SEM (cell line): Measurements from ENCODE around the genes KRT20, KRTAP2-1, KRTAP4-3, KRTAP9-4 and KRT31.

DNA sequence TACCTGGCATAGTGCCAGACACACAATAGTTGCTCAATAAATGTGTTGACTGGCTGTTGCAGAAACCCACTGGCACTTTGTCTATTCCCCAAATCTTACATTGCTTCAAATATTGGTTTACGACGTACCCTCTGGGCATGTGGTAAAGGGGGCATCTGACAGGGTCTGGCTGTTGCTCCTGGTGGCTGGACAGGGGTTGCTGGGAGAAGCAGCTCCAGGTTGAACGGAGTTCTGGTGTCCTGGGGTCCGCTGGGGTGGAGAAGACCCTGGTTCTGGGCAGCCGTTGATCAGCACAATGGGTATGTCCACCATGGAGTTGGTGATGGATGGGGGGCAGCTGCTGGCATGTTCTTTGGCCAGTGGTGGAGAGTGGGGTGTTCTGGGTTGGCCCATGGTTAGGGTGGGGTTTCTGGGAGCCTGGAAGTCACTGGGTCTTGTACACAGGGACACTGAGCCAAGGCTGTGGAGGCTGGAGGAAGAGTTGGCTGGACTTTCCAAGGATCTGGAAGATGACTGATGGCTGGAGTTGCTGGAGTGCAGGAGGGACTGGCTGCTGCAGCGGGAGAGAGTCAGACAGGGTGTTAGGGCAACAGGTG, 14.4 kb downstream of the TNS4 start:
- PRO-cap, result no peak

DNA sequence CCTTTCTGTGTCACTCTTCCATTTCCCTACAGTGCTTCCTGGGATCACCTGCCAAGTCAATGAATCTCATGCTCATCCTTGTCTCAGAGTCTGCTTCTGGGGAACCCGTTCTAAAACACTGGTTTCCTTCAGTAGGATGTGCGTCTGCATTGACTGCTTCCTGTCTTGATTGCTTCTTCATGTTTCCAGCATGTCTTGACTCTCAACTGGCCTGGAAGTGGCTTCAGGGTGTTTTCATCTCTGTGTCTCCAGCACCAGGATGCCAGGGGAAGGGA, 13.9 kb upstream of the TNS4 start:
- PRO-cap, result no peak

GRCh38 chr17:40538030-40539033, 26.9 kb downstream of the CCR7 start:
- PRO-cap, result no peak

DNA sequence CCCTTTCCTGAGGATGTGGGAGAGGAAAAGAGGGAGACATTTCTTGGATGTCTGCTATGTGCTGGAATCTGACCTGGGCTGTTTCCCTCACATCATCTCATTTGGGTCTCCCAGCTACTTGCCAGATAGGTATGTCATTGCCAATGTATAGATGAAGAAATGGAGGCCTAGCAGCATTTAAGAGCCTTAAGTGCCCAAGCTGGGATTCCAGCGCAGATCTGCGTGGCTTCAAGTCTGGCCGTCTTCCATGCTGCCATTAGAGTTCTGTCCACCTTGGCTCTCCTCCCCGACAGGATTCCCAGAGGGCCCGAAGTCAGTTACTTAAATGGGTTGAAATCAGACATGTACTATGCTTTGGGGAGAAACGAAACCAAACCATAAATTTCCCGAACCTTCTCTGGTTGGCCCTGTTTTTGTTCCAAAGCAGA, 33.0 kb upstream of the CCR7 start:
- PRO-cap, result no peak

GRCh38 chr17:40602601-40603294, 37.5 kb upstream of the CCR7 start:
- PRO-cap, result no peak

DNA sequence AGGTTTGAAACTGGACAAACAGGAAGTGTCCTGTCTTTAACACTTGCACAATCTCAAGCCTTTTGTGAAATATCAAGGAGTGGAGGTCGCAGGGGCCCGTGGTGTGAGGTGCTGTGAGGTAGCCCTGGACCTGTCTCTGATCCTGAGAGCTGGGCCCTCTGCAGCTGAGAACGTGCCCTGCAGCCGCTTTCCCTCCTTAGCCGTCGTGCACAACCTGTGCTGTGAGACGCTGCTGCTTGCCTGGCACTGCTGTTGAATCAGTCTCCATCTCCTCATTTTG, 29.9 kb downstream of the SMARCE1 start:
- PRO-cap, result no peak

DNA sequence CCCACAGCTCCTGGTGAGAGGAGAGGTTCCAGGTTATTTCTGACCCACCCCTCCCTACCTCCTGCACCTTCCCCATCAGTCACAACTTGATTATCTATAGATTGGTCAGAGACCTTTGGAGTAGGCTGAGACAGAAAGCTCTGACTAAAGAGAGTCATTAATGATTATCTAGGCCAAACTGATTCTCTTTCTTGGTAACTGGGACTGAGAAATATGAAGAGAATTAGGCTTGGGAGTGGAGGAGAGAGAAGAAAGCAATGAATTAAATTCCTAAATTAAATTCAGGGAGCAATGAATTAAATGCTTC, 1.4 kb upstream of the KRT222 start:
- PRO-cap, result no peak

GRCh38 chr17:40818619-40819494, 3.6 kb downstream of the KRT10 start:
- PRO-cap, result bidirectional peak, plus-strand start at chr17:40819181, minus-strand start at chr17:40818962

DNA sequence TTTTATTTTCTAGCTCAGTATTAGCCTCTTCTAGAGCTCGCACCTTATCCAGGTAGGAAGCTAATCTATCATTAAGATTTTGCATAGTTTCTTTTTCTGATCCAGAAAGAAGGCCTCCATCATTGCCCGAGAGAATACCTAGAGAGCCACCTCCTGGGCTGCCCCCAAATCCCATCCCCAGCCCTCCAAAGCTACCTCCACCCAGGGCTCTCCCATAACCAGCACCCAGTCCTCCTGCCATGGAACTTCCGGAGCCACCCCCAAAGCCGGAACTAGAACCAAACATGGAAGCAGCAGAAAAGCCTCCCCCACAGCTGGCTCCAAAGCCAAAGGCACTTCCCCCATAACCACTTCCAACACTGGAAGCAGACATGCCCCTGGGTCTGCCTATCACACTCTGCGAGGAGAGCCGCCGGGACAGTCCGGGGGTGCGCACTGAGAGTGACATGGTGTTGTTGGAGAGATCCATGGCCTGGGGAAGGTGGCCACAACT, 259 bp downstream of the KRT12 start:
- PRO-cap, result no peak

DNA sequence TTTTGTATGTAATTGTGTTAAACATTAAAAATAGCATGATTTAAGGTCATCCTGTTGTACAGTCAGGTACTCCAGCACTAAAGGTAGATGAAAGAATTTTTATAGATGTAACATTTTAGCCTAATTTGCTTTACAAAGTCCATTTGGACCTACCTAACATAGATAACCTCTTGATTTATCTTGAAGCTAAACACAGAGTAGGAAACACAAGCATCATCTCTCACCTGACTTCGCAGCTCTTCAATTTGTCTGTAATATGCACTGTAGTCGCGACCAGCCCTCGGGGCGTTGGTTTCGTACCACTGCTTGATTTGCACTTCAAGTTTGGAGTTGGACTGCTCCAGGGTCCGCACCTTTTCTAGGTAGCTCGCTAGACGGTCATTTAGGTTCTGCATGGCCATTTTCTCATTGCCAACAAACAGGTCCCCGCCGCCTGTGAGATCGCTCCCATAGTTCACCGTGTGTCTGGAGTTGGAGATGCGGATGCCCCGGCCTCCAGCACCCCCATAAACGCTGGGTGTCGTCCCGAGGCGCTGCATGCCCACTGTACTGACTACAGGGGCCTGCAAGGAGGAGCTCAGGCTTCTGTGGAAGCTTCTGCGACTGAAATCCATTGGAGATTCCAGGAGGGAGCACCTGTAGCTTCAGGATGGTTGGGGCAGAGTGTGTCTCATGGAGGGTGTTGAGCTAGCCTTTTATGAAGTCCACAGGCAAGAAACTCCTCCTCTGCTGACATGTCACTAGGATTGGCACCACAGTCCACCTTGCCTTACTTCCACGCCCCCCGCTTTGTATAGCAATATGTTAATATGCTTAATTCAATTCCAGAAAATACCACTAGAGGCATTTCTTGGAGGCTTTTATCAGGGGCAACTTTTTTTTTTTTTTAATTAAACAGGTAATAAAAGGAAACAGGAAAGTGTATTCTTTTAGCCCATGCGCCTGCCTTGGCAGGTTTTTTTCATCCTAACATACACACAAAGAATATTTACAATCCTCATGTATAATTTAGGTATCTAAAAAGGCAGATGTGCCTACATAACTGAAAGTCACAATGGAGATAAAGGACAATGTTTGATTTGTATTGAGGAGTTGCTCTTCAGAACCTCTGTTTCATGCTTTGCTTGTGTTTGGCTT, at the start of gene KRT20:
Gene KRT20, minus strand, starts transcription at position 671 of the 1,137 bp plus-strand sequence.
- PRO-cap, result no peak

GRCh38 chr17:41047177-41047519, at the start of gene KRTAP2-1:
Gene KRTAP2-1, minus strand, starts transcription at chr17:41047316.
- PRO-cap, result no peak

DNA sequence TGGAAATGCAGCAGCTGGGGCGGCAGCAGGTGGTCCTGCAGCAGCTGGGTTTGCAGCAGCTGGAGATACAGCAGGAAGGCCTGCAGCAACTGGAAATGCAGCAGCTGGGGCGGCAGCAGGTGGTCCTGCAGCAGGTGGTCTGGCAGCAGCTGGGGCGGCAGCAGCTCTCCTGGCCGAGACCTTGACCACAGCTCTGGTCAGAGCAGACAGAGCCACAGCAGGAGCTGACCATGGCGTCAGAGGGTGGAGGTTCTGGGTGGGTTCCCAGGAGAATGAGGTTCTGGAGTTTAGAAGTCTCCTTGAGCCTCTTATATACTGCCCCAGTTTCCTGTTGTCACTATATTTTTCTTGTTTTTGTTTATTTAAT, at the start of gene KRTAP4-3:
Gene KRTAP4-3, minus strand, starts transcription at position 281 of the 367 bp plus-strand sequence.
- PRO-cap, result no peak

DNA sequence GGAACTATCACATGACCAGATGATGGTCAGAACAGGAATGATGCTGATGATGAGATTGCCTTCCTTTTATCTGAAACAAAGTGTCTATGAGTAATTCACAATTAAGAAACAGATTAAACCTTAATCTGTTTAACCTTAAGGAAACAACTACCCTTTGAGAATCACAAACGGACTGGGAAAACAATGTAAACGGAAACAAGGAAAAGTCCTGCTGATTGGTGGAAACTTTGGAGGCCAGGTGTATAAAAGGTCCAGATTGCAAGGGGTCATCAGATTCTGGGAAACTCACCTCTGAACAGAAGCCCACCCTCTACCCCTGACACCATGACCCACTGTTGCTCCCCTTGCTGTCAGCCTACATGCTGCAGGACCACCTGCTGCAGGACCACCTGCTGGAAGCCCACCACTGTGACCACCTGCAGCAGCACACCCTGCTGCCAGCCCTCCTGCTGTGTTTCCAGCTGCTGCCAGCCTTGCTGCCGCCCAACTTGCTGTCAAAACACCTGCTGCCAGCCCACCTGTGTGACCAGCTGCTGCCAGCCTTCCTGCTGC, at the start of gene KRTAP9-4:
Gene KRTAP9-4, plus strand, starts transcription at position 291 of the 552 bp plus-strand sequence.
- PRO-cap, result no peak

- PRO-cap, result bidirectional peak, plus-strand start at chr17:41308797, minus-strand start at chr17:41308477
Observed at GRCh38 chr17:41308172-41308912, 767 bp downstream of the KRTAP16-1 start.

DNA sequence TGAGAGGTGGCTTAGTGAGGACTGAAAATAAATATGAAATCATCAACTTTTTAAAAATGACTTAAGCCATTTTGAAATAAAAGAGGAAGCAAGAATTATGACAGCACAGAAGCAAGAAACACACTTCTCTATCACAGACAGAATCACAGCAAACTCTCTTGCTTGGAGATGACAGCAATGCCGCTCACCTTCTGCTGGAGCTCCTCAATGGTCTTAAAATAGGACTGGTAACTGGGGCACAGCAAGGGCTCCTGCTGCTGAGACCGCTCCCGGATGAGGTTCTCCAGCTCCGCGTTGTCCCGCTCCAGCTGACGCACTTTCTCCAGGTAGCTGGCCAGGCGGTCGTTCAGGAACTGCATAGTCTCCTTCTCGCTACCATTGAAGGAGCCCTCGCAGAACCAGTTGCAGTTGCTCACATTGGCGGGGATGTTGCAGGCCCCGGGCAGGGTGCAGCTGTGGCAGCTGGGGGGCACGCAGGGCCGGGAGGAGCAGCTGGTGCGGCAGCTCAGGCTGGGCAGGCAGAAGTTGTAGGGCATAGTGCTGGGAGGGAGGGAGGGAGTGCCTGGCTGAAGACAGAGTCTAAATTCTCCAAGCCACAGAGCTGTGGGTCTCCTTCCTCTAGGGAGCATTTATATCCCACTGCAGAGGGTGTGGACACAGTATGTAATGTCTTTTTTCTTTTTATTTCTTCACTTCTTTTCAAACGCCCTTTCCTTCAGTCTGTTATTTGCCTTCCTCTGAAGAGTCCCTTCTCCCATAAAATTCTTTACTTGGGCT, at the start of gene KRT31:
Gene KRT31, minus strand, starts transcription at position 605 of the 777 bp plus-strand sequence.
- PRO-cap, result no peak

DNA sequence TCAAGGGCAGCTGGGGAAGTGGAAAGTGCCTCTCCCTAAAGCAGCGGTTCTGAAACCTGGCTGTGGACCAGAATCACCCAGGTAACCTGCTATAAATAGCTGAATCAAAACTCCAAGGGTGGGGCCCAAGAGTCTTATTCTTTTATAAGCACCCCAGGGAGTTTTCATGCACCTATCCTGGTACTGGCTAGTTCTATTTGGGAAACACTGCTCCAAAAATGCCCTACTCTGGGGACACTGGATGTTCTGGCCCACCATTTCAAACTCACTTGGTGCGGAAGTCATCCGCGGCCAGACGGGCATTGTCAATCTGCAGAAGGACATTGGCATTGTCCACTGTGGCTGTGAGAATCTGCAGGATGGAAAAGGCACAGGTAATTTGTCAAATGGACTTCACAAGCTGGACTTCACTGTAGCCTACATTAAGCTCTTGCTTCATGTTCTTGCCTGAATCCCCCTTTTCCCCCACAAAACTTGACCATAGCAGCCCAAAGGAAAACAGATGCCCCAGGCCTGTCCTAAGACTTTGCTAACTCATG, 1.9 kb downstream of the KRT14 start:
- PRO-cap, result no peak

- PRO-cap, result no peak
Observed at GRCh38 chr17:41588206-41588906, 1.7 kb upstream of the KRT14 start.

DNA sequence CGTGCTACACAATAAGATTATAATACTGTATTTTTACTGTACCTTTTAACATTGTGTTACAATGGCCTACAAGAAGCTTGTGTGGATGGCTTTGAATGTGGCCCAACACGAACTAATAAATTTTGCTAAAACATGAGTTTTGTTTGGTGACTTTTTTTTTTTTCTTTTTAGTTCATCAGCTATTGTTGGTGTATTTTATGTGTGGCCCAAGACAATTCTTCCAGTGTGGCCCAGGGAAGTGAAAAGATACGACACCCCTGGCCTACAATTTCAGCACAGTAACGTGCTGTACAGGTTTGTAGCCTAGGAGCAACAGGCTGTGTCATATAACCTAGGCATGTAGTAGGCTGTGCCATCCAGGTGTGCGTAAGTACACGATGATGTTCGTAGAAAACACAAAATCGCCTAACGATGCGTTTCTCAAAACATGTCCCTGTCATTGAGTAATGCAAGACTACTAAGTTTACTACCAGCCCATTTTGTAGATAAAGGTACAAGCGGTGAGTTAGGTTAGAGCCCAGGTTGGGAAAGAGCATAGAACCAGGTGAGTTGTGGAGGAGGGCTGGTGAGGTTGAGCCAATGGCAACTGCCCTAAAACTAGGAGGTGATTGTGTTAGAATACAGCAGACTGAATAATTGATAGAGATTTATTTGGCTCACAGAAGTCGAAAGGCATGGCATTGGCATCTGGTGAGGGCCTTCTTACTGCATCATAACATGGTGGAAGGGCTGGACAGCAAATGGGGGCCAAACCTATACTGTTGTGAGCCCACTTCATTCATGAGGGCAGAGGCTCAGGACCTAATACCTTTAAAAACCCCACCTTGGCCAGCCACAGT, 4.1 kb downstream of the EIF1 start:
- PRO-cap, result no peak

GRCh38 chr17:41705682-41706016, 6.5 kb upstream of the GAST start:
- PRO-cap, result no peak

GRCh38 chr17:41793811-41794580, 7.5 kb upstream of the JUP start:
- PRO-cap, result no peak